Epithelial cell of proximal tubule (primary cell): ENCODE measurements around the gene KISS1R.

DNA sequence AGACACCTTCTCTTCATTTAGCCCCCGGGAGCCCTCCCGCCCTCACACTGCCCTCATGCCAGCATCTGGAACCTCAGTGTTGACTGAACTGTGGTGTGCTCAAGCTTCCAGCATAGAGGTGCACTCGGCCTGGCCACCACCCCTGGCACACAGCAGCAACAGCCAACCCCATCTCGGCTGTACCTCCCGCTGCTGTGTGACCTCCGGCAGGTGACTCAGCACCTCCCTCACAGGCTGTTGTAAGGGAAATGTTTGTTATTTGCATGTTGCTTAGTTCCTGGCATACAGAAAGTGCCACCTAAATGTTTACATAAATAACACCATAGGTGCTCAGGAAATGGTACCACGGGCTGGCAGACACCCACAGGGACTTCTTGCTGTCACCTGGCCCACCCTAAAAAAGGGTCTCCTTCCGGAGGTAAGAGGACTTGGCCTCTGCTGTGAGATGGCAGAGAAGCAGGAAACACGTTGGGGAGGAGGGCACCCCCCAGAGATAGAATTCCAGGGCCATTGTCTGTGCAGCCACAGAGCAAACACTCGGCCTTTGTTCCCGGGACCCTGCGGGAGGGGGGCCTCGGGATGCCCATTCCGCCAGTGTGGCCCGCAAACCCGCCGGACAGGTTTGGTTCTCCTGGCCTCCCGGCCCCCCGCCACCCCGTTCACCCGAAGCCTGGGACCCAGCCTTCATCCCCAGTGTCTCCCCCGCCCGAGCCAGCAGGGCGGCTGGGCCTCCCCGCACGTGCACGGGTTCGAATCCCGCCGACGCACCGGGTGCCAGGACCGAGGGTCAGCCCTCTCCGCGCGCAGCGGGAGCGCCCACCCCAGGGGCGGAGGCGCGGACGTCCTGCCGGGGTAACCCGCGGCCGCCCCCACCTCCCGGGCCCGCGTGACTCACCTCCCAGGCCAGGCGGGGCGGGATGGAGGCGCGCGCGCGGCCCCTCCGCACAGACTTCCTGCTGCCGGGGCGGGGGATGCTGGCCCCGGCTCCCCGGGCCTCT, 847 bp downstream of the PLPP2 start:
- RAMPAGE, long total RNA, result no peak
- RRBS, result 4% methylated on average over 28 of the region's 61 CpGs

DNA sequence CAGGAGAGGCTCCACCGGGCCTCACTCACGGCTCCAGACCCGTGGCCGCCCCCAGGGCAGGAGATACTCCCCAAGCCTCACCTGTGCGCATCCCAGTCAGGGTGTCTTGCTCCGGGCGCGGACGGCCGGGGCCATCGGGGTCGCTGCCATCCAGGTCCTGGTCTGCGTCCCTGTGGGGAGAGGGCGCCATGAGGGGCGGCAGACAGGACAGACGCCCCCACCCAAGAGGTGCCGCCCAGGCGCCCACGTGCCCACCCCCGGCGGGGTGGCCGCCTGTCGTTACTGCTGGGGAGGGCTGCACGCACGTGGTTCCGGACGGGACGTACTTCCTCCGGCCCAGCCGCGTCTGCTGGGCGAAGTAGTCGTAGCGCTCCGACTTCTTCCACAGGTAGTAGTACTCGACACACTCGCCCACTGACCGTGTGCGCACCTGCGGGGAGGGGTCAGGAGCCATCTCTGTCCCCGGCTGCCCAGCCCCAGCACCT, 17.3 kb upstream of the PLPP2 start:
- RAMPAGE, long total RNA, result no peak
- RRBS, result 94% methylated on average over 10 of the region's 41 CpGs

DNA sequence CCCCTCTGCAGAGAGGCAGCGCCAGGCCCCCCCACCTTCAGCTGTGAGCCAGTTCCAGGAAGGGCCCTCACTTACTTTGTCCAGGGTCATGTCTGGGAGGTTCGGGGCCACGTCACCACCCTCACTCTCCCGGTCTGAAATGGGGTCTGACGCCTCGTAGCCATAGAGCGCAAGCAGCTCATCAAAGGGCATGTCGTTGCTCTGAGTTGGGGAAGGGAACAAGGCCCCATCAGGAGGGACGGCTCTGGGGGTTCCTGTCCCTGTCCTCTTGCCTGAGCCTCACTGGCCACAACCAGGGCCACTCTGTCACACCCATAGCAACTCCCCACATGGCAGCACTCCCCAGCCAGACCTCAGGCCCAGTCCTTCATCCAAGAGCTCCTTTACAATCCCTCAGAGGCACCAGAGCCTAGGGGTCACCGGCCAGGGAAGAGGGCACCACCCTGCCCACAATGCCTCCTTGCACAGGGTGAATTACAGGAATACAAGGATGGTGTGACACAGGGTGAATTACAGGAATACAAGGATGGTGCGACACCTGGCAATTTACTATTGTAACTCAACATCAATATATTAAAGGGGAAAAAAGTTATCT, 16.7 kb downstream of the MIER2 start:
- RAMPAGE, long total RNA, result no peak
- RRBS, result no CpG with 5 or more reads among the region's 11 CpGs

GRCh38 chr19:368239-368770, 7.5 kb downstream of the THEG start:
- RAMPAGE, long total RNA, result no peak
- RRBS, result no CpG with 5 or more reads among the region's 15 CpGs

DNA sequence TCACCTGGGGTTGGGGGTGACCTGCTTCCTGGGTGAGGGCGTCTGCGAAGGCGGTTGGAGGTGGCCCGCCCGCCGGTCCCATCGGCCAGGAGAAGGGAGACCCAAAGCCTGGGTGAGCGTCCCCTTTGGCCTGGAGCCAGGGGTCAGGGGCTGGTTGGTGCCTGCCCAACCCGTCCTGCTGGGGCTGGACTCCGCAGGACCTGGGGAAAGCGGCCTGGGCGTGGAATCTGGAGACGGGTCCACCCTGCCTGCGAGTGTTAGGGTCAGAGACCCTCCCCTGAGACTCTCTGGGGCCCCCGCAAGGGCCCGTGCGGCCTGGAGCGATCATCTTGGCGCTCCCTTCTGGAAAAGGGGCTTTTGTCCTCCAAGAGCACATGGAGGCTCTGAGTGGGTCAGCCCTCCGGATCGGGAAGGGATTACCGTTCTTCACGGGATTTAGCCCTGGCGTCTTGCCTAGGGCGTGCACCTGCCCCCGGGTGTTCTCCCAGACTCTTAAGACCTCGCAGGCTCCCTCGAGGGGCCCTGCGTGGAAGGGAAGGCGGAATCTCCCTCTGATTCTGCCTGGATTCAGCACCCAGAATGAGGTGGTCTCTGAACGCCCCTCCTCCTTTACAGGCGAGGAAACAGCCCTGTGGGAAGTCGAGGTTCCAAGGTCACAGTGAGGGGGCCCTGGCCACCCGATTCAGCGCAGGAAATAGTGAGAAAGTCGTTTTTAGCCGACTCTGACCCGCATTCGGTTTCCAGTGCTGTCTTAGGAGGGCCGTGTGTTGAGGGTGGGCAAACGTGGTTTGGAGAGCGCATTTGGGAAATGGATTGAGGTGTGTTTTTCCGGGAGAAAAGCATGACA, 878 bp downstream of the BSG start:
- RAMPAGE, long total RNA, result no peak
- RRBS, result under 1% methylated on average over 14 of the region's 43 CpGs

- RAMPAGE, long total RNA, result no peak
- RRBS, result no CpG with 5 or more reads among the region's 35 CpGs
Measured at GRCh38 chr19:604805-605589, 15.3 kb downstream of the HCN2 start.

GRCh38 chr19:646103-646823, 6.6 kb downstream of the FGF22 start:
- RAMPAGE, long total RNA, result no peak
- RRBS, result 93% methylated on average over 11 of the region's 53 CpGs

GRCh38 chr19:646824-647103, 7.1 kb downstream of the FGF22 start:
- RAMPAGE, long total RNA, result no peak
- RRBS, result no CpG with 5 or more reads among the region's 20 CpGs

DNA sequence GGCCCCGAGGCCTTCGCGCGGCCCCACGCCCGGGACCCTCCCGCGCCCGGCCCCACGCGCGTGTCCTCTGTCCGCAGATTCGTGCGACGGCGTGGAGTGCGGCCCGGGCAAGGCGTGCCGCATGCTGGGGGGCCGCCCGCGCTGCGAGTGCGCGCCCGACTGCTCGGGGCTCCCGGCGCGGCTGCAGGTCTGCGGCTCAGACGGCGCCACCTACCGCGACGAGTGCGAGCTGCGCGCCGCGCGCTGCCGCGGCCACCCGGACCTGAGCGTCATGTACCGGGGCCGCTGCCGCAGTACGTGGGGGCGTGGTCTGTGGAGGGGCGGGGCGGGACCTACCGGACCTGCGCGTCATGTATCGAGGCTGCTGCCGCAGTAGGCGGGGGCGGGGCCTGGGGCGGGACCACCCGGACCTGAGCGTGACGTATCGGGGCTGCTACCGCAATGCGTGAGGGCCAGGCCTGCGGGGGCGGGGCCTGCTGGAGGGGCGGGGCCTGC, 4.1 kb downstream of the FSTL3 start:
- RAMPAGE, long total RNA, result no peak
- RRBS, result 2% methylated on average over 52 of the region's 72 CpGs

GRCh38 chr19:681798-683124, 6.1 kb downstream of the FSTL3 start:
- RAMPAGE, long total RNA, result no peak
- RRBS, result 76% methylated on average over 12 of the region's 41 CpGs

DNA sequence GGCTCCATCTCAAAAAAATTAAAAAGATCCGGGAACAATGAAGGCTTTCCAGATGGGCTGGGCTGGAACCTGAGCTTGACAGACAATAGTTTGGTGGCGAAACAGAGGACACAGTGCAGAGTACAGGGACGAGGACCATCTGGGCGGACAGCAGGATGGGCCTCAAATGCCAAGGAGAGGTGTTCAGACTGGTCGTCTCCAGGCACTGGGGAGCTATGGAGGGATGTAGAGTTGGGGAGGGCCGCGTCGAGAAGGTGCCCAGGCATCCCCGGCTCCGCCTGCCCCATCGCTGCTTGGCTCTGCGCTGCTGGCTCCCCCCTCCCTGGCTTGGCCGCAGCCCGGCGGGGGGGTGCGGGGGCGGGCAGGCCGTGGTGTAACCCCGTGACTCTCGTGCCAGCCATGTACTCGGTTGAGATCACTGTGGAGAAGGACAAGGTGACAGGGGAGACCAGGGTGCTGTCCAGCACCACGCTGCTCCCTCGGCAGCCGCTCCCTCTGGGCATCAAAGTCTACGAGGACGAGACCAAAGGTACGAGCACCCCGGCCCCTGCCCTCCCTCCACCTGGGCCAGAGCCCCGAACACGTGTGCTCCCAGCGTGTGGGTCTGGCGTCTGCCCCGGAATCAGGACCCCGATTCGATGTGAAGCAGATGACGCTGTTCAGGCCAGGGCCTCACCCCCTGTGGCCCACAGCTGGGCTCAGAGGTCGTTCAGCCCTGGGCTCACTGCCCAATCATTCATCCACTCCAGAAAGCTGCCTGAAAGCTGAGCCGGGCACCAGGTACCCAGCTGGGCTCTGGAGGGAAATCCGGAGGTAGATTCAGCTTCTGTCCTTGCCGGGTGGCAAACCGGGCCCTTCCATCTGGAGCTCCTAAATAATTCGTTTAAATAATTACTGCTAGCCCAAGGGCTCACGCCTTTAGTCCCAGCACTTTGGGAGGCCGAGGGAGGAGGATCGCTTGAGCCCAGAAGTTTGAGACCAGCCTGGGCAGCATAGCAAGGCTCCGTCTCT, 10.7 kb upstream of the MISP start:
- RAMPAGE, long total RNA, result no peak
- RRBS, result 38% methylated on average over 12 of the region's 46 CpGs

GRCh38 chr19:748022-748586, 2.8 kb upstream of the MISP start:
- RAMPAGE, long total RNA, result no peak
- RRBS, result no CpG with 5 or more reads among the region's 22 CpGs

GRCh38 chr19:870950-871351, 11.5 kb downstream of the CFD start:
- RAMPAGE, long total RNA, result no peak
- RRBS, result 94% methylated on average over 14 of the region's 28 CpGs

DNA sequence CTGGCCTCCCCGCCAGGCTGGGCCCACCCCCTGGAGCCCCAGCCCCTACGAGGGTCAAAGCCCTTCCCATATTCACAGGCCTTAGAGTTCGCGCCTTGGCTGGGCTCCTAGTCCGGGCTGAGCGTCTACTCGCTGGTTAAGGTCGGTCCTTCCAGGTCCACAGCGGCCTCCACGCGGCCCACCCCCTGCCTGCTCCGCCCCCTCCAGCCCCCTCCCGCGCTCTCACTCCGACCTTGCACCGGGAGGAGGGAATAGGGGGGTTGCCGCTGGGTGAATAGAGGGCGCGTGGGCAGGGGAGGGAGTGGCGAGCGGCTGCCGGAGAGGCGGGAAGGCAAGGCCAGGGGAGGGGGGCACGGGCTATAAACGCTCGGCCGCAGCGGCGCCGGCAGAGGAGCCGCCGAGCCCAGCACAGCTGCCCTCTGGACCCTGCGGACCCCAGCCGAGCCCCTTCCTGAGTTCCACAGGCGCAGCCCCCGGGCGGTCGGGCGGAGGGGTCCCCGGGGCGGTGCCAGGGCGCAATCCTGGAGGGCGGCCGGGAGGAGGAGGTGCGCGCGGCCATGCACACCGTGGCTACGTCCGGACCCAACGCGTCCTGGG, at the start of gene KISS1R:
Gene KISS1R (plus strand): TSS at position 388 of the 597 bp plus-strand sequence.
- RAMPAGE, long total RNA, result no peak
- RRBS, result 3% methylated on average over 31 of the region's 52 CpGs

GRCh38 chr19:966432-966960, 17.6 kb upstream of the WDR18 start:
- RAMPAGE, long total RNA, result no peak
- RRBS, result no CpG with 5 or more reads among the region's 15 CpGs

DNA sequence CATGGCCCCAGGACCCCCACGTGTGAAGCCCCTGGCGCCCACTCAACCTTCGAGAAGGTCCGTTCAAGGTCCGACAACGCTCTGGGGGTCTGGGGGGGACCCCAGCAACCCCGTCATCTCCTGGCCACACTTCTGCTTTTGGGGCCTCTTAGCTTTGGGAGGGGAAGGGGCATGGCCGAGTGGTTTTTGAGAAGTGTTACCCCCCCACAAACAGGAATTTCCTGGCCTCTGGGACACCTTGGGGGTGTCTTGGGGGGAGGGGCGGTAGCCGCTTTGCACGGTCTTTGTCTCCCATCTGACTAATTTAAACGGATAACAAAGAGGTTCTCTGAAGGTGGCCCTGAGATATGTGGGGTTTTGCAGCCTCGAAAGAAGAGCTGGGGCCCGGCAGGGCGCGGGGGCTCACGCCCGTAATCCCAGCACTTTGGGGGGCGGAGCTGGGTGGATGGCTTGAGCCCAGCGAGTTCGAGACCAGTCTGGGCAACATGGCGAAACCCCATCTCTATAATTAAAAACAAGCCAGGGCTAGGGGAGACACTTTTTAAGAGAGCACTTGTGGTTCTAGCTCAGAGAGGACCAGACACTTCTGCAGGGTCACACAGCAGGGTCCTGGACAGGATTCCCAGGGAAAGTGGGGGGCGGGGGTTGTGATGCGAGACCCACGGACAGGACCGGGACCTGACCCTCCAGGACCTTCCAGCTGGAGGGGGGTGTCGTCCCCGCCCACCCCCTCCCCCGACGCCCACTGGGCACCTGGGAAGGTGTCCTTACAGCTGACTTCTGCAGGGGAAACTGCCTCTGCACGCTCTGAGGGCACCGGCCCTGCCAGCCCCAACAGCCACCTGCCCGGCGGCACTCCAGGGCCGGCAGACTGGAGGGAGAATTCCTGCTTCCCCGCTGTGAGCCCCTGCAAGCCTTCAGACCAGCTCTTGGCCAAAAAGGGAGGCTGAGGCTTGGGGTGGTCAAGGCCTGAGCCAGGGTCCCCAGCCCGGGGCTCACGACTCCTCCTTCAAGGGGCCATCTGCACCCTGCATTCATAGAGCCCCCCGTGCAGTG, 927 bp downstream of the CNN2 start:
- RAMPAGE, long total RNA, result no peak
- RRBS, result 38% methylated on average over 2 of the region's 39 CpGs

DNA sequence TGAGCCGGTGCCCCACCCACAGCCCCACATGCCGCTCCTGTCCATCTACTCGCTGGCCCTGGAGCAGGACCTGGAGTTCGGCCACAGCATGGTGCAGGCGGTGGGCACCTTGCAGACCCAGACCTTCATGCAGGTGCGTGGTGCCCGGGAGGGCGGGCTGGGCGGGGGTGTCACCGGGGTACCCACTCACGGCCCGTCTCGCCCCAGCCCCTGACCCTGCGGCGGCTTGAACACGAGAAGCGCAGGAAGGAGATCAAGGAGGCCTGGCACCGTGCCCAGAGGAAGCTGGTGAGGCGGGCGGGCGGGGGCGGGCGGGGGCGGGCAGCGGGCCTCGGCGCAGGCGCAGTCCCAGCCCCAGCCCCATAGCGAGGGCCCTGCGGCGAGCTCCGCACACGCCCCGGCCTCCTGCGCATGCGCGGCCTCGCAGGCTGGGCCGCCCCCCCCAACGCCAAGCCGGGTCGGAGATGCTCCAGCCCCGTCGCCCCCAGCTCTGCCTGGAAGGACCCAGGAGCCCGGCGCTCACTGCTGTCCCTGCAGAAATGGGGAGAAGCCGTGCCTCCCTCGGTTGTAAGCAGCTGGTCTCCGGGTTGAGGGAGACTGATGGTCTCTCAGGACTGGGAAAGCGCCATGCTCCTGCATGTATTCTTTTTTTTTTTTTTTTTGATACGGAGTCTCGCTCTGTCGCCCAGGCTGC, 7.8 kb downstream of the ARHGAP45 start:
- RAMPAGE, long total RNA, result no peak
- RRBS, result 45% methylated on average over 14 of the region's 53 CpGs

- RAMPAGE, long total RNA, result no peak
- RRBS, result 48% methylated on average over 27 of the region's 87 CpGs
Measured at GRCh38 chr19:1082193-1083381, 12.6 kb downstream of the POLR2E start.

DNA sequence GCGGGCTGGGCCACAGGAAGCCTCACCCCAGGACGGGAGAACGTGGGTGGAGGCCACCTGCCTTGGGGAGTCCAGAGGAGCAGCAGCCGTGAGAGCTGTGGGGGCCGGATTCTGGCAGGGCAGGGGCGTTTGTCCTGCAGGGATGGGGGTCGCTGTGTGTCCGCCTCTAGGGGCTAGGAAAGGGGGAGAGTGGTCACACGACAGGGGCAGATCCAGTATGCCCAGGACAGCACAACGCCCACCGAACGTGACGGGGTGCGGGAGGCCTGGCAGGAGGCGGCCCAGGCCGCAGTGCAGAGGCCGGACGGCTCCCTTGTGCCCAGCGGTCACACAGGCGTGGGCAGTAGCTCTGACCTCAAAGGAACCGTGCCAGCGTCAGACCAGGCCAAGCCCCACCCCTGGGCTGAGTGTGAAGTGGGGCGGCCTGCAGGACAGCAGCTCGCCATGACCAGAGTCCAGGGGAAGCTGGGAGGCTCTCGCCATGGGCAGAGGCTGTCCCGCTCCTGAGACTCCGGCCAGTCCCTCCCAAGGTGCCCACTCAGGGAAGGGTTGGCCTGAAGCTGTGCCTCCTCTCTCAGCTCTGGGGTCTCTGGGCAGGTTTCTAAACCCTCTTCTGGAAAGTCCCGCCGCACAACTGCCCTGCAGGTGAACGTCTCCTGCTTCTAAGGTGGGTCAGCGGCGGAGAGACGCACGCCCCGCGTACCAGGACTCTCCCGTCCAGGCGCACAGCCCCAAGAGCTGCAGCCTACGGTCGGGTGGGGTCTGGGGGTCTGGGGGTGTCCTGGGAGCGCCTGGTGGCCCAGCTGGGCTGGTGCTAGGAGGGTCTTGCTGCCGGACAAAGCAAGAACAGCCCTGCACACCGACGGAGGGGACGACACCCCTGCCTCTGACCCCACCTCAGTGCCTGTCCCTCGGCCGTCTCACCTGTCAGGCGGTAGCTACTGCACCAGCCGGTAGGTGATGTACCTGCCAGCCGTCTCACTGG, 6.3 kb downstream of the POLR2E start:
- RAMPAGE, long total RNA, result no peak
- RRBS, result no CpG with 5 or more reads among the region's 50 CpGs

DNA sequence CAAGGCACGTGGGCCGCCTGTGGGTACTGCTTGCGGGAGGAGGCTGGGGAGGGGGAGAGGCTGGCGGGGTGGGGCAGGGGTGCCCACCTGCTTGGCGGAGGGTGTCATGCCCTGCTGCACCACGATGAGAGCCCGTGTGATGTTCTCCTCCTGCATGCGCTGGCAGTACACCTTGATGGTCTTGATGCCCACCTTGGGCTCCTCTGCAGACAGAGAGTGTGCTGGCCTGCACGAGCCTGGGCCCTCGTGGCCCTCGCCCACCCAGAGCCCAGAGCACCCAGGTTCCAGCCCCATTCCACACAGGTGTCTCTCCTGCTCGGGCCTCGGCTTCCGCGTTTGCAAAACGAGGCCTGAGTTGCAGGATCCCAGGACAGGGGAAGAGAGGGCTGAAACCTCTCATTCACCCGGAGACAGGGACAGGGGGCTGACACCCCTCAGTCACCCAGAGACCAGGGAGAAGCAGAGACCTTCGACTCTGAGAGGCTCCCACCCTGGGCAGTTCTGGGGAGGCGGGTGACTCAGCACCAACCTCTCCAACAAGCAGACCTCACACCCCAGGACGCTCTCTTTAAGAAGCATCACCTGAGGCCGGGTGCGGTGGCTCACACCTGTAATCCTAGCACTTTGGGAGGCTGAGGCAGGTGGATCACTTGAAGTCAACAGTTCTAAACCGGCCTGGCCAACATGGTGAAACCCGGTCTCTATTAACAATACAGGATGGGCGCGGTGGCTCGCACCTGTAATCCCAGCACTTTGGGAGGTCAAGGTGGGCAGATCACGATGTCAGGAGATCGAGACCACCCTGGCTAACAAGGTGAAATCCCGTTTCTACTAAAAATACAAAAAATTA, 3.2 kb downstream of the POLR2E start:
- RAMPAGE, long total RNA, result no peak
- RRBS, result no CpG with 5 or more reads among the region's 30 CpGs